LHCN-M2 (cell line): ENCODE data around the gene CSNK1G3.

GRCh38 chr5:119170824-119171205, 99.9 kb downstream of the DMXL1 start:
- RAMPAGE, long total RNA, result no peak

DNA sequence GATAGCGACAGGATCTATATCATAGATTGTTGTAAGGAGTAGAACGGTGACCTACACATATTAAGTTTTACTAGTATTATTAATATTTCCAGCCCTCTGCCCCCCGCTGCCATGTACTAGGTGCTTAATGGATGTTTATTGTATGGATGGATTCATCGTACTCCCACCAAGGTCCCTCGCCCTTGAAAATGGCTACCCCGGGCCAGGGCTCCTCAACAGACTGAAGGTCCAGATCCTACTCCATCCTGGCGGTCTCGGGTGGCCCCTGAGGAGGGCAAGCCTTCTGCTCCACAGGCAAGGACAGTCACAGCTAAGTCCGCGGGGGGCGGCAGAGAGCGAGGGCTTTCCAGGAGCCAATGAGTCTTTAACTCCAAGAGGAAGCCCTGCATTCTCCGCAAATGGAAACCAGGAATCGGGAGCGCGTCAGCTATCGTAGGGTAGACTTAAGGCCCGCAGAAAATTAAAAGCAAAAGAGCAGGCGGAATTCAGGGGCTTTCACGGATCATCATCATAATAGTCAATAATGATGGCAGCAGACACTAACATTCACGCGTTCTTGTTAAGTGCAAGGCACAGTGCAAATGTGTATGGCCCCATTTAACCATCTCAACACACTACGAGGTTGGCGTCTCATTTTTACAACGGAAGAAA, 87.9 kb upstream of the TNFAIP8 start:
- RAMPAGE, long total RNA, result no peak

DNA sequence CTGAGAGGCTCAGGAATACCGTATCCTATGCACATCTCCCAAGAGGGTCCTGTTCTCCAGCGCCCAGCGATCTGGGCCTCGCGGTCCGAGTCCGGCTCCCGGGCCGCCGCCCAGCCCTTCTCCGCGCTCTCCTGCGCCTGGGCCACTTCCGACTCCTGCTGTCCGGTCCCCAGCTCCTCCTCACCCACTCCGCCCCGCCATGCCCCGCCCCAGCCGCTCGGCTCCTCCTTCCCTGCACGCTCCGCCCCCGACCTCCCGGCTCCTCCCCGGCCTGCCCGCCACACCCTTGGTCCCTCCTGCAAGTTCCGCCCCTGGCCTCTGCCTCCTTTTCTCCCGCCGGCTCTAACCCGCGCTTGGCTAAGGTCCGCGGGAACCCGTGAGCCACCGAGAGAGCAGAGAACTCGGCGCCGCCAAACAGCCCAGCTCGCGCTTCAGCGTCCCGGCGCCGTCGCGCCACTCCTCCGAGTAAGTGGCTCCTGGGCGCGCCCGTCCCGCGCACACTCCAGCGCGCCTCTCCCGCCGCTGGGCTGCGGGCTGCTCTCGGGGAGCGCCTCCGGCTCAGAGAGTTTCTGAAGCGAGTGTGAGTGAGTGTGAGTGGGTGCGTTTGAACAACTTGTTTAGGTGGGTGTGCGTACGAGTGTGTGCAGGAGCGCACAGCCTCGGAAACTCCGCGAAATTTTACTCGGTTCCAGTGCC, 87.2 kb upstream of the TNFAIP8 start:
- RAMPAGE, long total RNA, result start-site peak on the plus strand centred at position 316 of the sequence, 16 bp wide, 27 reads

GRCh38 chr5:119336206-119336621, 19.6 kb upstream of the TNFAIP8 start:
- RAMPAGE, long total RNA, result no peak

GRCh38 chr5:119418707-119419236, 33.5 kb upstream of the HSD17B4 start:
- RAMPAGE, long total RNA, result no peak

GRCh38 chr5:122415284-122415987, 103.4 kb downstream of the SNCAIP start:
- RAMPAGE, long total RNA, result no peak

GRCh38 chr5:122620810-122621344, 154.0 kb upstream of the SNX2 start:
- RAMPAGE, long total RNA, result no peak

DNA sequence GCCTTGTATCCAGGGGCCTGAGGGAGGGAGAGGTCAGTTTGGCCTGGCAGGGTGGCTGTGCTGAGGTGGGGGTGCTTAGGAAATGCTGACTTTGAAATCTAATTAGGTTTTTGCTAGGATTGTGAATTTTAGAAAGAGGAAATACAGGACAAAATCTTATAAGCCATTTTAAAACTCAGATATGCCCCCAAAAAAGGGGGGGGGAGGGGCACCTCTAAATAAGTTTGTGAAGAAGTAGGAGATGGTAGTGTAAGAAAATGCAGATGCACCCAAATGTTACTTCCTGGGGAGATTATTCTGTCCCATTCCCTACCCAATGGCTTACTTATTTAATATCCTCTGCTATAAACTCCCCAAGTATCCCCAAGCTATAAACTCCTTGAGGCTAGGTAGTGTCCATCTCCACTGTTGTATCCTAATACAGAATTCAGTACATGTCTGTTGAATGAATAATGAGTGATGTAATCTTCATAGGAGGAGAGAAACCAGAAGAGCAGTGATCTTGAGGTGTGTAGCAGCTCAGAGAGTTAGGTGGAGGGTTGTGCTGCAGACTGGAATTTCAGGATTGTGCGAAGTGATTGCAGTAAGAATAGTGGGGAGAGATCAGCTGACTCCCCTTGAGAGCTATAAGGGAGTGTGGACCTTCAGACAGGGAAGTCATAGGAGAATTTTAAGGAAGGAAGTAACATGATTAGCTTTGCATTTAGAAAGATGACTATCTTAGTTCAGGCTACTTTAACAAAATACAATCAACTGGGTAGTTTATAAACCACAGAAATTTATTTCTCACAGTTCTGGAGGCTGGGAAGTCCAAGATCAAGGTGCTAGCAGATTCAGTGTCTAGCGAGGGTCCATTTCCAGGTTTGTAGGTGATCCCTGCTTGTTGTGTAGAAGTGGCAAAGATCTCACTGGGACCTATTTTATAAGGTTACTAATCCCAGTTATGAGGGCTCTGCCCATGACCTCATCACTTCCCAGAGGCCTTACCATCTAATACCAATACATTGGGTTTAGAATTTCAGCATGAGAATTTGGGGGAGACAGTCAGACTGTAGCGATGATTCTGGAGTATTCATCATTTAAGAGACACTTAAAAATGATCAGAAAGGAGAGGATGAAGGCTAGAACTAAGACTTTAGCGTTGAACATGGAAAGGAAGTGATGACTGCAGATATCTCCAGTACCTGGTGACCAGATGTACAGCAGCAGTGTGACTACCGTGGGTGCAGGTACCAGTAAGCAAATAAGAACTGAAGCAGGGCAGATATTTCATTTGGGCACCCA, 4.4 kb downstream of the SNX24 start:
- RAMPAGE, long total RNA, result no peak

DNA sequence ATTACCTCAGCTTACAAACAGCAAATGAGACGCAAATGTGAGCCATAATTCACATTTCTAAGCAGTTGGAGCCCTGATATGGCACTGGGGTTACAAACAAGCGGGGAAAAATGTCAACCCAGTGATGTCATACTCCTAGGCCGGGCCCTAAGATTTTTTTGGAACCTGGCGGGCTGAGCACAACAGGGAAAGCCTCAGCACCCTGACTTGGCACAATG, 476 bp upstream of the CSNK1G3 start:
- RAMPAGE, long total RNA, result no peak

DNA sequence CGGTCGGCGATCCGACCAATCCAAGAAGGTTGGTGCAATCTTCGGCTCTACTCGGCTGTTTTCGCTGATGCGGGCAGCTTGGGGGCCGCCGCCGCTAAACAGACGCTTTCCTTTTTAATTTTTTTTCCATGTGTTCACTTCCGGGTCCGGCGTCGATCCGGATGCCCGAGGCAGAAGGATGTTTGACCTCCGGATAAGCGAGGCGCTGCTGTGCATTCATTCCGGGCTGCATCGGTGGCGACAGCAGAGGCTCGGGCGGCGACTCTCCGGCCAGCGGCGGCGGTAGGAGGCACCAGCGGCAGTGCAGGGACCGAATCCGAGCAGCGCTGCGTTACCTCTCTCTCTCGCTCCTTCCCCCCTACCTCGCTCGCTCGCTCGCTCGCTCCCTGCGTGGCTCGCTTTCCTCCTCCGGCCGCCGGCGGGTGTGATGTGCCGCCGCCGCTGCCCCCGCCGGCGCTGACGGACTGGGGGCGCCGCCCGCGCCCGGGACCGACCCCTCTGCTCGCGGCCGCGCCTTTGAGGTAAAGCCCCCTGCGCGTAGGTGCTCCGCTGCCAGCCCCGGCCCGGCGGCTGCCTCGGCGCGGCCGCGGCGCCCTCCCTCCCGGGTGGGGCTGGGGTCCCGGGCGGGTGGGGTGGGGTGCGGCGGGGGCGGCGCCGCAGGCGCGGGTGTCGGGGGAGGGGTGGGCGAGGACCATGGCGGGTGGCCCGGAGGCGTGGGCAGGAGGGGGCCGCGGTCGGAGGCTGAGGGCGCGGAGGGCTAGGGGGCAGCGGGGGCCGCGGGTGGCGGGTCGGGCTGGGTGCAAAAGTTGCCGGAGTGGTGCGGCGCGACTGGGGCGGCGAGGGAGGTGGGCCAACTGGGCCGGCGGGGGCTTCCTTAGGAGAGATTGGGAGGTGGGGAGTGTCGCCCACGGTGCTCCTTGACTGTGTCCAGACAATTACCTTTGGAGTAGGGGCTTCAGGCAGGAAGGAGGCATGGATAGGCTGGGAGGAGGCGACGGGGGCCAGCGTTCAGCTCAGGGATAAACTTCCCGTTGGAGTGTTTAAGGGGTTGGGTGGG, at the start of gene CSNK1G3:
Gene CSNK1G3 (plus strand): TSS at position 128 of the 1,057 bp plus-strand sequence.
- RAMPAGE, long total RNA, result no peak

DNA sequence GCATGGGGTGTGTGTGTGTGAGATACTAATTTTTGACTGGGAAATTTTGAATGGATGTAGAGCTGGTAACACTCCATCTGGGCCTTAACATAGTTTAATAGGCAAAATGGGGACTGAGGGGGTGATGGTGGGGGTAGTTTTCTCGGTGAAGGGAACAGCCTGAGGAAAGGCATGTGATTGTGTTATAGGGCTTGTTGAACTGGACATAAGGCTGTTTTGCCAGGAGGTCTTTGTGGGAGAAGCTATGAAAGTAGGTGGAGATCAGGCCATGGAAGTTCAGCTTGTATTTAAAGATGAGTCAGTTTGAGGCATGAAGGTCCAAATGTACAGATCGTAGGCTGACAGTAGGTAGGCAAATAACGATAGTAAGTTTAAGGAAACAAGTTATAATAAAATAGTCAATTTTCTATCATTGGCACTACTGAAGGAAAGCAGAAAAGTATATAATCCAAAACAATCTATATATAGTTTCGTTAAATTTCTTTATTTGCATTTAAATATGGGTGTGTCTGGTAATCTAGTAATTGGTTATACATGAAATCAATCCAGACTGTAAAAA, 2.7 kb downstream of the CSNK1G3 start:
- RAMPAGE, long total RNA, result no peak

- RAMPAGE, long total RNA, result no peak
These were observed 91.6 kb downstream of the CSNK1G3 start for GRCh38 chr5:123603356-123604125.

DNA sequence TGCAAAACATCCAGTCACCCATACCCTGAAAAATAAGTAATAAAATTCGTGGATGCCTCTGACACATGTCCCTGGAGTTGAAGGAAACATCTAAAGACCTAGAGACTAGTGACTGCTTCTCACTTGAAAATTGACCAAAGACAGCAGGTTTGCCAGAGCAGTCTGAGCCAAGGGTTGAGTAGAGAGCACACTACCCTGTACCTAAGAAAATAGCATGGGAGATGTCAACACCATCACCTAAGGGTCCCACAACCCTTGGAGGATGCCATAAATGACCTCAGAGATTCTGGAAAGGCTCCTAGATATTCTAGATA, 536.7 kb downstream of the ZNF608 start:
- RAMPAGE, long total RNA, result no peak

GRCh38 chr5:124660734-124661093, 85.7 kb downstream of the ZNF608 start:
- RAMPAGE, long total RNA, result no peak

DNA sequence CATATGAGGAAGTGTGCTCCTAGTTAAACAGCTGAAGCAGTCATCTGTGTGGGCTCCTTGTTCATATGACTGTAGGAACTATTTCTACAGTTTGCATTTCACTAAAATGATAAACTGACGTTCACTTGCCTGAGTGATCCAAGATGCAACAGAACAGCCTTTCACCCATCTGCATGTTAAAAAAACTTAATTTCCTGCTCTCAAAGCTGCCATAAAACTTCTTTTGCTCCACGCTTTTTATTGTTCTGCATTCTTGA, 44.0 kb downstream of the ZNF608 start:
- RAMPAGE, long total RNA, result no peak

GRCh38 chr5:124743531-124743933, 2.9 kb downstream of the ZNF608 start:
- RAMPAGE, long total RNA, result no peak

DNA sequence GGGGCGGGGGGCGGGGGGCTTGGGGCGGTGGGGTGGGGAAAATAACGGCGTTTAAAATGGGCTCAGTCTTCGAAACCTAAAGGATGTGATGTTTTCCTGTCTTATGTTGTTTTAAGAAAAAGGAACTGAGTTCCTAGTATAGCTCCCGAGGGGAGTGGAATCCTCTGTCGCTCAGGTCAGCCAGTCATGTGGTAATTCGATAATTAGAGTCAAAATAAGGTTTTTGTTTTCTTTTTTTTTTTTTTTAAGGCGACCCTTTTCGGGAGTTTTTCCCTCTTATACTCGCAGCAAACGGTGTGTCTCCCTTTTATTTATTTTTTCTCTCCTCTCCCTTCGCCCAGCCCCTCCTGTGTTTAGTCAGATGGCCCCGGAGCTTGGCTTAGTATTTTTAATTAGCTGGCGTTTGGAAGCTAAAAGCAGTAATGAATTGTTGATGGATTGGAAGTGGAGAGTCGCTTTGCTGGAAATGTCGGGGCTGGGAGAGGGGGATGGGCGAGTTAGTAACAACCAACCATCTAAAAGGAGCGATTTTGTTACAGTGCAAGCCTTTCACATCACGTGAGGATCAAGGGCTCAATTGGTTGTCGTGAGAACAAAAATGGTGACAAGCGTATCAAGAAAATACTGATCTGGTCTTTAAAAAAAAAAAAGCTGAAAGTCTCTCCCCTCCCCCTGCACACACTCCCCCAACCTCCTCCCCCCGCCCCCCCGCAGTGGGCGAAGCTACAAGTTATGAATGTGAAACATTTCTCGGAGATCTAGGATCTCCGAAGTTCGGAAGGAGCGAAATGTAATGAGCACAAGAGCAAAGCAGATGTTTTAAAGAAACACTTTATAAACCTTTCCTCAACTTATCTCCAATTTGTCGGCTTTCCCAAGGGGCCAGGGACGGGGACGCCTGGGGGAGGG, 753 bp upstream of the ZNF608 start:
- RAMPAGE, long total RNA, result no peak

GRCh38 chr5:124887834-124888471, 141.5 kb upstream of the ZNF608 start:
- RAMPAGE, long total RNA, result no peak

- RAMPAGE, long total RNA, result no peak
These were observed 160.1 kb upstream of the ZNF608 start for GRCh38 chr5:124906185-124907232.

- RAMPAGE, long total RNA, result no peak
These were observed 290.2 kb upstream of the ZNF608 start for GRCh38 chr5:125036525-125037074.